Testis (tissue), 5 donors: ENCODE measurements around a stretch of chr9.

DNA sequence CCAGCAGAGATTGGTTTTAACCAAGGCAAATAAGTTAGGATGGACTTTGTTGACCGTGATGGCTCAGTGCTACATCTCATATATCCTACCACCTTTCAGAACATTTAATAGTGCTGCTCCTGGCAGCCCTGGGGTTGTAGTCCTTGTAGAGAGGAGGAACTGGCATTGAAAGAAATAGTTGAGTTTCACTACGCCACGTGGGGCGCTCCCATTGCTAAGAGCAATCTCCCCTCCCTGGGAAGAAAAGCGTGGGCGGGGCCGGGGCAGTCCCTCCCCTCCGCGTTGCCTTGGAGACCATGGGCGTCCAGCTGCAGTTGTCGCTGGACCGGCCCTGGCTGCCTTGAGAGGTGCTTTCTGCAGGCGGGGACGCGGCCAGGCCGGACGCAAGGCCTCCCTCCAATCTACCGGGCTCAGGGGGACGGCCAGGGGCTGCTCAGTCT is 414 bp upstream of the CCDC180 start:
- PRO-cap, 3 experiments = peak in 3 of 3 experiments; most common plus-strand start position 350 of the sequence (in 3); most common minus-strand start position 285 of the sequence (in 1)
- RAMPAGE, long total RNA, 2 experiments = start-site peak on the plus strand in 1 of 2 experiments, centred at position 307 of the sequence, 415 reads per replicate
- RRBS = 3% methylated on average over 10 of the region's 19 CpGs

- PRO-cap, 3 experiments = no peak in any of the 3 experiments
- RAMPAGE, long total RNA, 2 experiments = no peak in any of the 2 experiments
- RRBS = no CpG with 5 or more reads among the region's 15 CpGs
Observed at GRCh38 chr9:97500897-97501341, 547 bp upstream of the TMOD1 start.

DNA sequence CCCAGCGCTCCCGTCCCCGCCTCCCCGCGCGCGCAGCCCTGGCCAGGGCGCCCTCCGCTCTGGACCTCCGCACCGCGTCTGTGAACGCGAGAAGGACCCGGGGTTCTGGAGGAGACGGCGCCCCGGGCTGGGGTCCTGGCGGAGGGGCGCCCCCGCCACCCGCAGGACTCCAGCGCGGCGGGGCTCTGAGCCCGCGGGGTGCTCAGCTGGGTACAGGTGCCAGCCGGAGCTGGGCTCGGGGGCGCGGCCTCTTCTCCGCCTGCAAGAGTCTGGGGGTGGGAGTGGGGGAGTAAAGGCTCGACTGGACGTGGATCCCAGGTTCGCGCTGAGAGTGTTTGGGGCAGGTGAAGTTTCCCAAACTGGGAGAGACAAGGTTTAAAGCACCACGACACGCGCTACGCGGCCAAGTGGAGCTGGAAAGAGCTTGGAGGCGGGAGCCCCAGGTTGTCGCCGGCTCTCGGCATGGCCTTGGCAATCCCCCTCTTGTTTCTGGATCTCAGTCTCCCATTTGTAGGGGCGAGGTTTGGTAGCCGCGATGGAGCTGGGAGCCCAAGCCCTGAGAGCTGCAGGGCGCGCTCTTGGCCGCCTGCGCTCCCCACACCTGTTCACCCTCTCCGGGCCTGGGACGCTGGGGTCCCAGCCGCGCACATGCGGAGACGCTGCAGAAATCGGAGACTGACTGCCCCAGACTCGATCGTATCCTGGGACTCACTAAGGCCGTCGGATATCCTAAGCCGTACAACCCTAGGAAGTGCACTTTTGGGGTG is 719 bp downstream of the TMOD1 start:
- PRO-cap, 3 experiments = peak in 2 of 3 experiments; most common plus-strand start position 89 of the sequence (in 2); most common minus-strand start position 80 of the sequence (in 1)
- RAMPAGE, long total RNA, 2 experiments = no peak in any of the 2 experiments
- RRBS = under 1% methylated on average over 15 of the region's 64 CpGs

- PRO-cap, 3 experiments = no peak in any of the 3 experiments
- RAMPAGE, long total RNA, 2 experiments = no peak in any of the 2 experiments
- RRBS = no CpG with 5 or more reads among the region's 7 CpGs
Observed at GRCh38 chr9:97546033-97546573, 44.6 kb downstream of the TMOD1 start.

GRCh38 chr9:97562644-97562977 is 61.1 kb downstream of the TMOD1 start:
- PRO-cap, 3 experiments = peak in 1 of 3 experiments; most common plus-strand start chr9:97562879 (in 1); most common minus-strand start chr9:97562878 (in 1)
- RAMPAGE, long total RNA, 2 experiments = no peak in any of the 2 experiments
- RRBS = no CpG with 5 or more reads among the region's 5 CpGs

- PRO-cap, 3 experiments = no peak in any of the 3 experiments
- RAMPAGE, long total RNA, 2 experiments = no peak in any of the 2 experiments
- RRBS = no CpG with 5 or more reads among the region's 2 CpGs
Observed at GRCh38 chr9:97662701-97663292, 29.2 kb downstream of the NCBP1 start.

DNA sequence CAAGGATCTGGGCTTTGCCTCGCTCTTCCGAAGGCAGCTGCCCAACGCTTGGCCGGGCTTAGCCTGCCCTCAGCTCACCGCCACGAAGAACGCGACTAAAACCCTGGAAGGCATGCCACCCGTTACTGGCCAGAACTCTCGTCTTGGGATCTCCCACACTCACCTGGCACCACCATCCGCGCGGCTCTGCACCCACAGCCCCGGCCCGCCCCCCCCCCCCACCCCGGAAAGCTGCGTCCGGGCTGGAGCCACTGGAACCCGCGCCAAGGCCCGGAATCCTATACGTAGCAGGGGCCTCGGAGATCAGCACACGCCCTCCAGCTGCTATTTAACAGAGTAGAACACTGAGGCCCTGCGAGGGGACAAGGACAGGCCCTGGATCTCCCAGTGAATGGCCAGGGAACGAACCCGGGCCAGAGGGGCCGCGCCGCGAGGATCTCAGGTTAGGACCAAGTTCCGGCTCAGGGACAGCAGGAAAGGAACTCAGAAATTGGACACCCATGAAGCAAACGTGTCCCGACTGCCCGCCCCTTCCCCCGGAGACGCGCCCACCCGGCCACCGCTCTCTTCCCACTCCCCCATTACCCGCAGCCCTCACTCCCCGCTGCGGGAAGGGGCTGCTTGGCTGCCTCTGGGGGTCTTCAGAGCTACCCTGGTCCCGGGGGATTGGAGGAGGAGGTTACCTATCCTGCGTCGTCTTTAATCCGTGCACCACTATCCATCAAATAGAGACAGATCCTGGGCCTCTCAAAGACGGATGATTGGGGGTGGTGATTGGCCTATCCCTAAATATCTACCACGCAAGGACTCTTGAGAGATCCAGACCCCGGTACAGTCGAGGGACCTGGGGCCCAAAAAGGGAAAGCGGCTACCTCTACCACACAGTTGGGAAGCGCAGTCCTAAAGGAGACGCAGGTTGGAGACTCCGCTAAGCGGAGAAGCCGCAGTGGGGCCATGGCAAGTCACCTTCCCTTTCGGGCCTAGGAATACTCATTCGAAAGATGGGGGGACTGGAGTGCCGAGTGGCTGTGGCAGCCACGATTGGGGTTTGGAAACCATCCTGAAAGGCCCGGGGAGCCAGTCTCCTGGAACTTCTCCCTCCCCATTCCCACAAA is 937 bp upstream of the FOXE1 start:
- PRO-cap, 3 experiments = no peak in any of the 3 experiments
- RAMPAGE, long total RNA, 2 experiments = no peak in any of the 2 experiments
- RRBS = 3% methylated on average over 24 of the region's 62 CpGs

DNA sequence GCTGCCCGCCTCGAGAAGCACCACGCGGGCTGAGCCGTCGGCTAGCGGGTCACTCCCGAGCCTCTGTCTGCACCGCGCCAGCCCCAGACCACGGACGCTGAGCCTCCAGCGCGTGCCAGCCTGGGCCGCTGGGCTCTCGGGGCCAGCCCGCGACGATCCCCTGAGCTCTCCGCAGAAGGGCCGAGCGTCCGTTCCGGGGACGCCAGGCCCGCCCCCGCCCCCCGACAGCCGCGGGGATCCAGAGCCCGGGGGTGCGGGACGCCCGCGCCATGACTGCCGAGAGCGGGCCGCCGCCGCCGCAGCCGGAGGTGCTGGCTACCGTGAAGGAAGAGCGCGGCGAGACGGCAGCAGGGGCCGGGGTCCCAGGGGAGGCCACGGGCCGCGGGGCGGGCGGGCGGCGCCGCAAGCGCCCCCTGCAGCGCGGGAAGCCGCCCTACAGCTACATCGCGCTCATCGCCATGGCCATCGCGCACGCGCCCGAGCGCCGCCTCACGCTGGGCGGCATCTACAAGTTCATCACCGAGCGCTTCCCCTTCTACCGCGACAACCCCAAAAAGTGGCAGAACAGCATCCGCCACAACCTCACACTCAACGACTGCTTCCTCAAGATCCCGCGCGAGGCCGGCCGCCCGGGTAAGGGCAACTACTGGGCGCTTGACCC is 750 bp downstream of the FOXE1 start:
- PRO-cap, 3 experiments = peak in 1 of 3 experiments; most common plus-strand start position 480 of the sequence (in 1); most common minus-strand start position 171 of the sequence (in 1)
- RAMPAGE, long total RNA, 2 experiments = no peak in any of the 2 experiments
- RRBS = 1% methylated on average over 31 of the region's 85 CpGs

DNA sequence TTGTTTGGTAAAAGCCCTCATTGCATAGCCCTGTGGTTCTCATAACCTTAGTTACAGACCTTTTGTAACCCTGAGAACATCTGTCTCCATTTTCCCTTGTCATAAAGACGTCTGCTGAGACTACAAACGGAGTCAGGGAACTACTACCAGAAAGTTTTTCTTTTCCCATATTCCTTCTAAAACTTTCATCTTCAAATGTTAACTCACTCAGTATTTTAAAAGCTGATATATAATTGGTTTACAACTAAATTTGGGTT is 1.3 kb upstream of the ANP32B start:
- PRO-cap, 3 experiments = no peak in any of the 3 experiments
- RAMPAGE, long total RNA, 2 experiments = no peak in any of the 2 experiments
- RRBS = no CpG with 5 or more reads among the region's 2 CpGs

- PRO-cap, 3 experiments = no peak in any of the 3 experiments
- RAMPAGE, long total RNA, 2 experiments = no peak in any of the 2 experiments
- RRBS = no CpG with 5 or more reads among the region's 11 CpGs
Observed at GRCh38 chr9:98004864-98005511, 21.8 kb downstream of the ANP32B start.

GRCh38 chr9:98010940-98011656 is 28.0 kb downstream of the ANP32B start:
- PRO-cap, 3 experiments = no peak in any of the 3 experiments
- RAMPAGE, long total RNA, 2 experiments = no peak in any of the 2 experiments
- RRBS = no CpG with 5 or more reads among the region's 10 CpGs

- PRO-cap, 3 experiments = no peak in any of the 3 experiments
- RAMPAGE, long total RNA, 2 experiments = no peak in any of the 2 experiments
- RRBS = no CpG with 5 or more reads among the region's 9 CpGs
Observed at GRCh38 chr9:98014817-98015987, 32.1 kb downstream of the ANP32B start.

- PRO-cap, 3 experiments = no peak in any of the 3 experiments
- RAMPAGE, long total RNA, 2 experiments = no peak in any of the 2 experiments
- RRBS = no CpG with 5 or more reads among the region's 3 CpGs
Observed at GRCh38 chr9:98045314-98045844, 11.2 kb upstream of the NANS start.

DNA sequence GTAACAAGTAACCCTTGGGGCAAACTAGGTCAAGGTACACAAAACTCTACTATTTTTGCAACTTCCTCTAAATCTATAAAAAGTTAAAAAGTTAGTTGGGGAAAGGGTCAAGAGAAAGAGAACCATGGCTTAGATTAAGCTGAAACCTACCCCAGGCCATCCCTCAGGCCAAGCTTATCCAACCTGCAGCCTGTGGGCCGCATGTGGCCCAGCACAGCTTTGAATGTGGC is 11.0 kb downstream of the TRIM14 start:
- PRO-cap, 3 experiments = no peak in any of the 3 experiments
- RAMPAGE, long total RNA, 2 experiments = no peak in any of the 2 experiments
- RRBS = no CpG with 5 or more reads among the region's 1 CpG

GRCh38 chr9:98226454-98226948 is 28.9 kb downstream of the TBC1D2 start:
- PRO-cap, 3 experiments = no peak in any of the 3 experiments
- RAMPAGE, long total RNA, 2 experiments = no peak in any of the 2 experiments
- RRBS = no CpG with 5 or more reads among the region's 2 CpGs

- PRO-cap, 3 experiments = no peak in any of the 3 experiments
- RAMPAGE, long total RNA, 2 experiments = no peak in any of the 2 experiments
- RRBS = no CpG with 5 or more reads among the region's 8 CpGs
Observed at GRCh38 chr9:98230541-98230782, 25.0 kb downstream of the TBC1D2 start.

- PRO-cap, 3 experiments = no peak in any of the 3 experiments
- RAMPAGE, long total RNA, 2 experiments = no peak in any of the 2 experiments
- RRBS = no CpG with 5 or more reads among the region's 8 CpGs
Observed at GRCh38 chr9:98254788-98255126, 692 bp downstream of the TBC1D2 start.

- PRO-cap, 3 experiments = no peak in any of the 3 experiments
- RAMPAGE, long total RNA, 2 experiments = no peak in any of the 2 experiments
- RRBS = no CpG with 5 or more reads among the region's 2 CpGs
Observed at GRCh38 chr9:98810260-98810809, 2.9 kb downstream of the GALNT12 start.

GRCh38 chr9:98922806-98923409 is 20.8 kb upstream of the COL15A1 start:
- PRO-cap, 3 experiments = no peak in any of the 3 experiments
- RAMPAGE, long total RNA, 2 experiments = no peak in any of the 2 experiments
- RRBS = no CpG with 5 or more reads among the region's 4 CpGs

GRCh38 chr9:98973453-98974093 is 29.9 kb downstream of the COL15A1 start:
- PRO-cap, 3 experiments = no peak in any of the 3 experiments
- RAMPAGE, long total RNA, 2 experiments = no peak in any of the 2 experiments
- RRBS = no CpG with 5 or more reads among the region's 10 CpGs